Testis (tissue), 5 donors: ENCODE measurements around the genes ALDH1B1 and IGFBPL1.

- PRO-cap, 3 experiments, result no peak in any of the 3 experiments
- RAMPAGE, long total RNA, 2 experiments, result no peak in any of the 2 experiments
- RRBS, result 89% methylated on average over 9 of the region's 24 CpGs
Measured at GRCh38 chr9:37916213-37917016, 12.5 kb upstream of the SLC25A51 start.

GRCh38 chr9:38044049-38044537 lies 24.9 kb downstream of the SHB start:
- PRO-cap, 3 experiments, result no peak in any of the 3 experiments
- RAMPAGE, long total RNA, 2 experiments, result no peak in any of the 2 experiments
- RRBS, result 82% methylated on average over 2 of the region's 7 CpGs

DNA sequence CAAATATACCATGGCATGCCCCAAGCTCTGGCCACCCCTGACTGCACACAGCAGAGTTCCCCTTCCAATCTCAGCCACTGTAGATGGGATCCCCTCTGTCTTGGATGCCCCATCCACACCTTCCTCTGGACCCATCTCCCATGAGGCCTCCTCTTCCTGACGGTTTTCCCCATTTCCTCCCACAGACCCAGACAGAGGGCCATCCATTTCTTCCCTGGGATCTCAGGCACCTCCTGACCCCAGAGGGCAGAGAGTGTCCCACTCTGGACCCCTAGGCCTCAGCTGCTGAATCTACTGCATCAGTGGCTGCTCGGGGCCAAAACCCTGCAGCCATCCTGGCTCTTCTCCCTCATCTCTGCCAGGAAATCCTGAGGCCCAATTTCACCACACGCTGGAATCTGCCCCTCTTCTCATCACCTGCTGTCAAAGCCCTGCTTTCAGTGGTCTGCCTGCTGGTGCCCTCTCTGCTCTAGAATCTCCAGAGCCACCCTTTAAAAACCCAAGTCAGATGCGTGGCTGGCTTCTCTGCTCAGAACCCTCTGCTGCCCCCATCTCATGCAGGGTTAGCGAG lies 10.9 kb downstream of the SHB start:
- PRO-cap, 3 experiments, result no peak in any of the 3 experiments
- RAMPAGE, long total RNA, 2 experiments, result no peak in any of the 2 experiments
- RRBS, result no CpG with 5 or more reads among the region's 5 CpGs

GRCh38 chr9:38060696-38061058 lies 8.3 kb downstream of the SHB start:
- PRO-cap, 3 experiments, result no peak in any of the 3 experiments
- RAMPAGE, long total RNA, 2 experiments, result no peak in any of the 2 experiments
- RRBS, result no CpG with 5 or more reads among the region's 3 CpGs

GRCh38 chr9:38392196-38393319 lies at the start of gene ALDH1B1:
Gene ALDH1B1 (plus strand): TSS chr9:38392702.
- PRO-cap, 3 experiments, result peak in 3 of 3 experiments; most common plus-strand start chr9:38392764 (in 3); most common minus-strand start chr9:38392592 (in 3)
- RAMPAGE, long total RNA, 2 experiments, result start-site peak on the plus strand in 2 of 2 experiments, at chr9:38392700-38392777 at its widest, 736 to 1,190 reads per replicate
- RRBS, result 2% methylated on average over 14 of the region's 66 CpGs

GRCh38 chr9:38423660-38424642 lies at the start of gene IGFBPL1:
Gene IGFBPL1 (minus strand): TSS chr9:38424454.
- PRO-cap, 3 experiments, result peak in 3 of 3 experiments; most common plus-strand start chr9:38424154 (in 2); most common minus-strand start chr9:38423992 (in 2)
- RAMPAGE, long total RNA, 2 experiments, result no peak in any of the 2 experiments
- RRBS, result 1% methylated on average over 62 of the region's 115 CpGs

DNA sequence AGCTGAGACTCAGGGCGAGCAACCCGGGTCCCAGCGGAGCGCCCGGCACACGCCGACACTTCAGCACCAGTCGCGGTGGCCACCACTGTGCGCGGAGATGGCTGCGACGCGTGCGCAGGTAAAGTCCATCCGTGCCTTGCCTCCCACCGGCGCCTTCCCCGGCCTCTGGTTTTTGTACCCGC lies 518.5 kb downstream of the SPATA31A1 start:
- PRO-cap, 3 experiments, result no peak in any of the 3 experiments
- RAMPAGE, long total RNA, 2 experiments, result no peak in any of the 2 experiments
- RRBS, result no CpG with 5 or more reads among the region's 20 CpGs

GRCh38 chr9:41026104-41026605 lies 102.3 kb downstream of the FOXD4L6 start:
- PRO-cap, 3 experiments, result no peak in any of the 3 experiments
- RAMPAGE, long total RNA, 2 experiments, result no peak in any of the 2 experiments
- RRBS, result no CpG with 5 or more reads among the region's 3 CpGs

- PRO-cap, 3 experiments, result no peak in any of the 3 experiments
- RAMPAGE, long total RNA, 2 experiments, result no peak in any of the 2 experiments
- RRBS, result no CpG with 5 or more reads among the region's 5 CpGs
Measured at GRCh38 chr9:41064595-41064924, 63.9 kb downstream of the FOXD4L6 start.

DNA sequence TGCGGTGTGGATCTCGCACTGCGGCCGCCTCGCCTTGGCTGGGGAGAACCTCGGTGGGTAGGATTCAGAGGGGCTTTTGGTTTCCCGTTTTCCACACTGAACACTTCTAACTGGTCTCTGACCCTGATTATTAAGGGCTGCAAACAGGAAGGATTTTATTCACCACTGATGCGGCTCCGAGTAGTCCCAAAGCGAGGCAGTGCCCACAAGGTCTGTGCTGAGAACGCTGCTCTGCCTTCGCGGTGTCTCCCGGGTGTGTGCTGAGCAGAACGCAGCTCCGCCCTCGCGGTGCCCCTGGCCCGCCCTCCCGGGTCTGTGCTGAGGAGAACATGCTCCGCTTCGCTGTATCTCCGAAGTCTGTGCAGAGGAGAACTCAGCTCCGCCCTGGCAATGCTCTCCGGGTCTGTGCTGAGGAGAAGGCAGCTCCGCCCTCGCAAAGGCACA lies 167.4 kb upstream of the ZNG1F start:
- PRO-cap, 3 experiments, result peak in 1 of 3 experiments; most common minus-strand start position 320 of the sequence (in 1)
- RAMPAGE, long total RNA, 2 experiments, result no peak in any of the 2 experiments
- RRBS, result no CpG with 5 or more reads among the region's 27 CpGs

DNA sequence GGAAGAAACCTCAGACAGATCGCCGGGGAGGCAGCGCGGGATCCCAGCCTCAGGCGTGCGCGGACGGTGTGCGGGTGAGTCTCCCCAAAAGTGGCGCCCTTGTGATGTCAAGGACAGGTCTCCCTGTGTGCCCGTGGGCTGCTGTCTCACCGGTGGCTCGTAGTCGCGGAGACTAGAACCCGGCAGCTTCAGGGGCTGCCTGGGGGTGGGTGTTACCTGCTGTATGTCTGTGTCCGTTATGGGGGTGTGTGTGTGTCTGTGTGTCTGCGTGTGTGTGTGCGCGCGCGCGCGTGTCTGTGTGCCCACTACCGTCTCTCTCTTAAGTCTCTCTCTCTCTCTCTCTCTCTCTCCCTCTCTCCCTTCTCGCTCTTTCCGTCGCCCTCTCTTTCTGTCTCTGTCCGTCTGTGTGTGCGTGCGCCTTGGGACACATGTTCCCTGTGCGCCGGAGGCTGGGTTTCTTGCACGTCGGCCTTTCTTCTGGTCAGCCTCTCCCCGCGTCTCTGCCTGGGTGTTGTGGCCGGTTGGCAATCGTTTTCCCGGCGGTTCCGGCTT lies 170.0 kb upstream of the ZNG1F start:
- PRO-cap, 3 experiments, result no peak in any of the 3 experiments
- RAMPAGE, long total RNA, 2 experiments, result no peak in any of the 2 experiments
- RRBS, result no CpG with 5 or more reads among the region's 42 CpGs

- PRO-cap, 3 experiments, result peak in 1 of 3 experiments; most common minus-strand start chr9:41741381 (in 1)
- RAMPAGE, long total RNA, 2 experiments, result no peak in any of the 2 experiments
- RRBS, result no CpG with 5 or more reads among the region's 5 CpGs
Measured at GRCh38 chr9:41741245-41741546, 388.0 kb downstream of the CNTNAP3B start.

GRCh38 chr9:62798686-62799680 lies 1609.1 kb downstream of the SPATA31A7 start:
- PRO-cap, 3 experiments, result no peak in any of the 3 experiments
- RAMPAGE, long total RNA, 2 experiments, result no peak in any of the 2 experiments
- RRBS, result no CpG with 5 or more reads among the region's 30 CpGs

- PRO-cap, 3 experiments, result peak in 3 of 3 experiments; most common minus-strand start chr9:62802627 (in 3)
- RAMPAGE, long total RNA, 2 experiments, result start-site peak on the plus strand in 2 of 2 experiments, at chr9:62802725-62802811 at its widest, 27 to 37 reads per replicate
- RRBS, result 6% methylated on average over 16 of the region's 42 CpGs
Measured at GRCh38 chr9:62802363-62802981, 1612.6 kb downstream of the SPATA31A7 start.

GRCh38 chr9:63780895-63781248 lies 1504.1 kb downstream of the FOXD4L5 start:
- PRO-cap, 3 experiments, result no peak in any of the 3 experiments
- RAMPAGE, long total RNA, 2 experiments, result no peak in any of the 2 experiments
- RRBS, result no CpG with 5 or more reads among the region's 12 CpGs

DNA sequence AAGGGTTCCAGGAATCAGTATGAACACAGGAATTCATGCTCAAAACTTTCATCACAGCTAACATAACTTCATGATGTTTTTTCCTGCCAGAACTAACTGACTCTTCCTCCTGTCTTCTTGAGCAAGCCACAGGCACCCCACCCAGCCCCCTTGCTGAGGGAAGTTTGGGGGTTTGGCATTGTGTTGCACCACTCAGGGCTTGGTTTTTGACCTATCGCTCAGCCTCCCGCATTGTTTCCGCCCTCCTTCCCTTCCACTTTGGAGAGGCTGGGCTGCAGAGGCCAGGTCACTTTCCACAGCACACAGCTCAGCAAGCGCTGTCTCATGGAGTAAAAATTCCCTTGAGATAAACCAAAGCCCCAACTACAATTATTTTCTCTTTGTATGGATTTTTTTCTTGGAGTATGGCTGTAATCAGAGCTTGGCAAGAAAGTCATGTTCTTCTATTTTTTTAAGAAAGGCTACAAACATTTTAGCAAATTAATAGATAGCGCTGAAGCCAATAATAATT lies 19.9 kb upstream of the TMEM252 start:
- PRO-cap, 3 experiments, result no peak in any of the 3 experiments
- RAMPAGE, long total RNA, 2 experiments, result no peak in any of the 2 experiments
- RRBS, result no CpG with 5 or more reads among the region's 5 CpGs

DNA sequence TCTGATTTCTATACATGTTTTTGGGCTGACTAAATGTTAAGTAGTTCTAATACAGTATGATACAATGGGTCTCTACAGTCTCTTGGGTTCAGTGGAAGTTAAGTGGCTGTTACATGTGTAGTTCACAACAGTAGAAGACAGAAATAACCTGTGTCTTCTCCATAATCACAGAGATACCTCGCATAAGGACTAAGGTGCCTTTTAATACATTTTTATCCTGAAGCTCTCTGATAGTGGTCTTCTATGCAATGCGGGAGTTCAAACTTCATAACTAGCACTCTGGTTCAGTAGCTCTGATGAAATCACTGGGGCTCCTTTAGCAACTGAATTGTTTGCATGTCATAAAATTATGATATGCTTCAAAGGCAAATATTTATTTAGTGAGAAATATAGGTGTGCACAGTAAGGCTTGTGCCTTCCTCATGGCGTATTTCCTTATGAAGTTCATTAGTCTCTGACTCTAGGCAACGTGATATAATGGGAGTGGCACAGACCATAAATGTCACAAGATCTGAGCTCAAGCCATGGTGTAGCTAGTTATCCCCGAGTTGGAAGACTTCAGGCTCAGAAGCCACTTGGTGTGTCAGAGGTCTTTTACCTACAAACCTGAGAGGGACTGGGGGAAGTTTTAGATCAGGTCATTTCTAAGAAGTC lies 35.4 kb downstream of the PIP5K1B start:
- PRO-cap, 3 experiments, result no peak in any of the 3 experiments
- RAMPAGE, long total RNA, 2 experiments, result no peak in any of the 2 experiments
- RRBS, result no CpG with 5 or more reads among the region's 5 CpGs

DNA sequence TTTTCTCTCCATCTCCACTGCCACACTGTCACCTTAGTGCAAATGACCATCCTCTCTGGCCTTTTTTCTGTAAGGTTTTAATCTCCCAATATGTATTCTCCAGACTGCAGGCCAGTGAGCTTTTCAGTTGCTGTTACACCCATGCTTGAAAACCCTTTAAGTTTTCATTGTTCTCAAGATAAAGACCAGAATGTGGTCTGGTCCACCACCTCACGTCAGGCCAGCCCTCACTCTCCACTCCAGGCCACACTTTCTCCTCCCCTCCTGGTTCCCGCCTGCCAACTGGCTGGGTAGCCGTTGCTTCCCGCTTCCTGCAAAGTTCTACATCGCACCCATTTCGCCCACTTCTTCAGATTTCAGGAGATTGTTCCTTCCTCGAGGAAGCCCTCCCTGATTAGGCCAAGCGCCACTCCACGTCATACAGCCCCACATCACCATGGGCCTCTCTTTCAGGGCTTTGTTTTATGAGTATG lies 455 bp upstream of the PABIR1 start:
- PRO-cap, 3 experiments, result no peak in any of the 3 experiments
- RAMPAGE, long total RNA, 2 experiments, result no peak in any of the 2 experiments
- RRBS, result no CpG with 5 or more reads among the region's 9 CpGs

- PRO-cap, 3 experiments, result peak in 2 of 3 experiments; most common minus-strand start chr9:68871917 (in 1)
- RAMPAGE, long total RNA, 2 experiments, result no peak in any of the 2 experiments
- RRBS, result no CpG with 5 or more reads among the region's 11 CpGs
Measured at GRCh38 chr9:68871778-68872738, 92.2 kb downstream of the PABIR1 start.

DNA sequence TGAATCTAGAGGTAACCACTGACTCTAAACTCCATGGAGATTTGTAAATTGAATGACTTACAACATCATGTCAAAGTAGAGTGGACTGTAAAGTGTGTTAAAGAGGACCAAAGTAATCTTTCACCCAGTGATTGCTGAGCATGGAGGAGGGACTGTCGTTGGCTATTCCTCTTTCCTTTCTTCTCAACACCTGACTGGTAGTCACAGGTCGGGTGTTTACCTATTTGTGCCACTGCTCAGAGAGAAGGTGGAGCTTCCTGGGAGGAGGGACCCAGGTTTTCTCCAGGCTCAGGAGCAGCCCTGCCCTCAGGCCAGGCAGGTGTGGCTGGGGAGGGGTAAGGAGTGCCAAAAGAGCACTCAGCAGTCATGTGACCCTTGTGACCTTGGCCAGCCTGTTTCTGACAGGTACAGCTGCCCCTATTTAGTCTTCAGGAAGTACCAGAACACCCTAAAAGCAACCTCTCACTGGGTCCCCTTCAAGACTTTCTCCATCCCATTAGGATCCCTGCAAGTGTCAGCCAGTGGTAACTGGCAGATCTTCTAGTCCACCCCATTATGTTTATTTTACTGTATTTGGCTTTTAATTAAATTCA lies 68.9 kb upstream of the TJP2 start:
- PRO-cap, 3 experiments, result no peak in any of the 3 experiments
- RAMPAGE, long total RNA, 2 experiments, result no peak in any of the 2 experiments
- RRBS, result no CpG with 5 or more reads among the region's 2 CpGs